Karpas-422 (cell line): ENCODE results near the genes PPP1R10 and MDC1.

- PRO-cap, result no peak
- RAMPAGE, long total RNA, result no peak
Measured at GRCh38 chr6:30342274-30343011, 2.5 kb upstream of the RPP21 start.

GRCh38 chr6:30562310-30562767, 5.2 kb downstream of the PRR3 start:
- PRO-cap, result no peak
- RAMPAGE, long total RNA, result no peak

DNA sequence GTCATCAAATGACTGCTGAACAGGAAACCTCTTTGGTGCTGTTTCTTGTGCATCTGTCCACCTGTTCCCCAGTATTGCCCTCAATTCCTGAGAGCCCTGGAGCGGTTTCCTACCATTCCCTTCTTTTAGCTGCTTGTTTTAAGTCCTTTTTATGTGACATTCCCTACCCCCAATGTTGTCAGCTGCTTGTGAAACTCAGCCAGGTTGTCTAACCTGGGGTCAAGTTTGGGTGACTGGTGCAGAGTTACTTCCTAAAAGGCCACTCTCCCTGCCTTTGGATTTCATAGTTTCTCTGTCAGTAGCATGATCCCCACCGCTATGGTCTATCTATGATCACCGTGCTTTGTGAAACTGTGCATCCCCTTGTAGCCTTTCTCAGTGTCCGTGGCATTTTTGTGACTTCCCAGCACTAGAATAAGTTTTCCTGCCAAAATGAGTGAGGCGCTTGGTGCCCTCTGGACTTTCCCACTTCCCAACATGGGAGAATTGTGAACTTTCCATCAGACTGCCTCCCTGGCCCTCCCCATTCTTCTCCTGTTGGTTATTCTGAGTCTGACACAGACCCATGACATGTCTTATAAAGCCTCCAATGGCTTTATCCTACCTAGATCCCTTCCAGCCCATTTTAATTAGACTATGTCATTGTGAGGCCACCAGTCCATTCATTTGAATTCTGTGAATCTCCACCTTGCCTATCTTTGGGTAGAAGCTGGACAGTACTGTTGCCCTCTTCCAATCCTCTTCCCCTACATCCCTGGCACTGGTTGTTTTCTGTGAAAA, 5.9 kb downstream of the PRR3 start:
- PRO-cap, result no peak
- RAMPAGE, long total RNA, result no peak

- PRO-cap, result no peak
- RAMPAGE, long total RNA, result no peak
Measured at GRCh38 chr6:30577641-30578141, 6.4 kb downstream of the ABCF1 start.

DNA sequence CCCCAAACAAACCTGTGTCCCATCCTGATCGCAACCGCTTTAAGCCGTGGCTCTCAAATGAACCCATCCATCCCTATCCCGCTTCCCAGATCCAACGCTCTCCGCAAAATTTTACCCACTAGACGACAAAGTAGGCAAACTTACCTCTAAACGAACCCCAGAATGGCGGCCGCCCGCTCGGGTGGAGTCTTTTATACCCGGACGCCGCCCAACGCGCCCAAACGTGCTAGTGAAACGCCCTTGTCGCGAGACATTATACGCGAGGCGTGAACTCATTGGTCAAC, at the start of gene PPP1R10:
Gene PPP1R10 (minus strand): TSS at position 164 of the 284 bp plus-strand sequence.
- PRO-cap, result unidirectional peak, minus-strand start at position 164 of the sequence; unidirectional peak, minus-strand start at position 228 of the sequence
- RAMPAGE, long total RNA, result no peak

DNA sequence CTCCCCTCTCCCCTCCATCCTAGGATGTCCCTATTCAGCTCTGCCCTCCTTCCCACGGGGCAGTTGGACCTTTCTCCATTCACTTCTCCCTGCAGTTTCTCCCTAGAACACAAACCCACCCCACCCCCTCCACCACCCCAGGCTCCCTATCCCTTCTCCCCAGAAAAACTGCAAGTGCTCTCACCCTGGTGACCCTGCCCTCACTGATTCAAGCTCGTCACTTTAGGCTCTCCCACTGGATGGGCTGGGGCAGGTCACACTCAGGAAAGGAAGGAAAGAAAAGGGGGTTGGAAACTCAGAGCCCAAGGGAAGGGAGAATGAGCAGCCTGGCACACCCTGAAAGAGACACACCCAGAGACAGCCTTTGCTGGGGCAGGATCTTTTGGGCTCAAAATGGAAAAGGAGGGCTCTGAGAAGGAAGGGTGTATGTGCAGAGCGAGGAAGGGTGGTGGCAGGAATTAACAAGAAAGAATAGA, 2.6 kb downstream of the PPP1R18 start:
- PRO-cap, result no peak
- RAMPAGE, long total RNA, result no peak

GRCh38 chr6:30684309-30685305, 1.8 kb downstream of the PPP1R18 start:
- PRO-cap, result no peak
- RAMPAGE, long total RNA, result start-site peak on the minus strand at chr6:30684441-30684717, 43 and 40 reads in 2 replicates

DNA sequence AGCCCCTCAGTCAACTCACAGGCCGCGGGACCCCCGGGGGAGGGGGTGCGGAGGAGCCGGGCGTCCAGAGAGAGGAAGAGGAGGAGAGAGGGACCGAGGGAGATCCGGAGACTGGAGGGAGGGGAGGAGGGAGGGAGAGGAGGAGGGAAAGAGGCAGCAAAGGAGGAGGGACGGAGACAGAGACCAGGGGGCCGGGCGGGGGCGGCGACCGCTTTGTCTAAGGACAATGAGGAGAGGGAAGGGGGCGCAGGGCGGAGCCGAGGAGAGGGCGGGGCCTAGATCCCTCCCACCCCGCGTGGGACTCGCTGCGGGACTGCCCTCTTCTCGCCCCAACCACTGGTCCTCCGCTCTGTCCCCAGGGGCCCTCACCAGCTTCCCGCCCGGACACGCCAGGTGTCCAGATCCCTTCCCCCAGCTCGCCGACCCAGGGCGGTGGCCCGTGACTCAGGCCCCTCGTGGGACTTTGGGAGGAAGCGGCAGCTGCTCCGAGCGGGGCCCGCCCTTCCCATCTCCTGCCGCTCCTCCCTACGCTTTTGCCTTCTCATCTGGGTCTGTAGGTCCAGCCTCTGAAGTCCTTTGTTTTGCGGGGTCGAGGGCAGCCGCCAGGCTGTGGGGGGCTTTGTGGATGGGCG, 766 bp upstream of the PPP1R18 start:
- PRO-cap, result bidirectional peak, plus-strand start at position 571 of the sequence, minus-strand start at position 338 of the sequence
- RAMPAGE, long total RNA, result no peak

GRCh38 chr6:30712417-30712968, 4.6 kb downstream of the MDC1 start:
- PRO-cap, result no peak
- RAMPAGE, long total RNA, result no peak

DNA sequence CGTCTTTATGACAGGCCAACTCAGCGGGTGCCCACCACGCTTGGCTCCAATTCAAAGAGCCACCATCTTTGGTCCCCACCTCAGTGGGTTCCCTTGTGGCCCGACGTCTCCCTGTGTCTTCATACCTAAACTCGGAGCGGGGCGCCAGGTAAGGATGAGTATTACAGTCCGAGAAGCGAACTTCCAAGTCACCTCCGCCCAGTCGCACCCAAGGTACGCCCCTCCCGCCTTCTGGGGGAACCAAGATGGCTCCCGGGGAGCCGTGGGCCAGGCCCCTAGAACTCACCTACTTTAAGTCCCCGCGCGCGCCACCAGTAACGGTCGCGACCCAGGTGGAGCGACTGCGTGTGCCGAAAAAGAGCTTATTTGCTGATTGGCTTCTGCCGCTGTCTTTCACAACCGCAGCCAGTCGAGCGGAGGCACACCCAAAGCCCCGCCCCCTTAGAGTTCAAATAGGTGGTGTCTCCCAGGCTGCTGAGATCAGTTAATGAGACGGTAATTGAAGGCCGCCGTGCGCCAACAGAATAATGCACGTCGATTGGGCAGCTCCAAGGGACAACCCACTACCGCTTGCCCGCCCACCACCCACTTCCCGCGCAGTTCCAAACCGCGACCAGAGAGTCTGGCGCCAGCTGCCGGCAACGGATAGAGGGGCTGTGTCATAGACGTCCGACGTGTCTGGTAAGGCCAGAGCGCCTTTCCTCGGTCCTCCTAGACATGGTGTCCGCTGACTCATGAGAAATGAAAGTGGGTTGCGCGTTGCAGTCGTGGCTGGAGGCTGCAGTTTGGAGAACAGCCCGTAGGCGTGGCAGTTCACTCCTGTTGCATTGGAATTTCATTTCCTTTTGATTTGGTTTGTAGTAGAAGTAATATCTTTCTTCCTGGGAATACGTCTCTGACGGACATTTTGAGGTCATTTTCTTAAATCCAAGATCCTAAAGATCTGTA, at the start of gene MDC1:
Gene MDC1 (minus strand): TSS at position 323 of the 948 bp plus-strand sequence.
- PRO-cap, result bidirectional peak, plus-strand start at position 128 of the sequence, minus-strand start at position 133 of the sequence; bidirectional peak, plus-strand start at position 477 of the sequence, minus-strand start at position 293 of the sequence
- RAMPAGE, long total RNA, result no peak

- PRO-cap, result no peak
- RAMPAGE, long total RNA, result no peak
Measured at GRCh38 chr6:30723433-30724021, 3.4 kb downstream of the TUBB start.

GRCh38 chr6:30747944-30748806, 3.8 kb upstream of the IER3 start:
- PRO-cap, result no peak
- RAMPAGE, long total RNA, result no peak

DNA sequence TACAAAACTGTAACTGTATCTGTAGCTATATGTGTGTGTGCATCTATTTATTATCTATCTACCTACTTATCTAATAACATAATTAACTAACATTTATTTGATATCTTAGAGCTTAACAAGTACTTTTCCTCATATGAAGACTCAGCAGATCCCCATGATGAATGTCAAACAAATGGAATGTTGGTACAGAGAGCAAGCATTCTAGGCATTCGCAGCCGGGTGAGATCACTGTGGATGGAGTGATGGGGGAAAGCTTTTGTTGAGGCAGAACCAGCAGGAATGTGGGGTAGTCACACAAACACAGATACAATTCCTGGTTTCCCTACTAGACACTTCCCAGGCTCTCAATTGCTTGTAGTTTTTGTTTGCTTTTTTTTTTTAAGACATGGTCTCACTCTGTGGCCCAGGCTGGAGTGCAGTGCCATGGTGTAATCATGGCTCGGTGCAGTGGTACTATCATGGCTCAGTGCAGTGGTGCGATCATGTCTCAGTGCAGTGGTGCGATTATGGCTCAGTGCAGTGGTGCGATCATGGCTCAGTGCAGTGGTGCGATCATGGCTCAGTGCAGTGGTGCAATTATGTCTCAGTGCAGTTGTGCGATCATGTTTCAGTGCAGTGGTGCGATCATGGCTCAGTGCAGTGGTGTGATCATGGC, 15.2 kb upstream of the IER3 start:
- PRO-cap, result no peak
- RAMPAGE, long total RNA, result no peak

GRCh38 chr6:30809325-30809662, 64.9 kb upstream of the IER3 start:
- PRO-cap, result no peak
- RAMPAGE, long total RNA, result no peak

DNA sequence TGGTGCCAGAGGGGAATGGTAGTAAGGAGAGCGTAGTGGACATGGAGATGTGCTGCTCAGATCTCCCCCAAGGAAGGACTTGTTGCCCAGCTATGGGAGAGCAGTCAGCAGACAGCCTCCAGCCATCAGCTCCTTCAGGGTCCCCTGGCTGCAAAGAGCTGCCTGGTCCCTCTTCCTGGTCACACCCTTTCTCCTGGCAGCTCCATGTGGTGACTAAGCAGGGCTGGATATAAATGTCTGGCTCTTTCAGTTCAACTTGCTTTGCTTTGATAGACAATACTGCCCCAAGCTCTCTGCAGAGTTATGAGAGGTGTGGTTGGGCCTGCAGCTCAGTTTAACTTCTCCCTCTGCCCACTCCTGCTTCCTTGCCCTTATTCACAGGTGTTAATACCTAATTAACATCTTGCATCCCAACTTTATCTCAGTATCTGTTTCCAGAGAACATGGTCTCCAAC, 64.1 kb upstream of the DDR1 start:
- PRO-cap, result no peak
- RAMPAGE, long total RNA, result no peak

- PRO-cap, result no peak
- RAMPAGE, long total RNA, result no peak
Measured at GRCh38 chr6:30834393-30835011, 49.8 kb upstream of the DDR1 start.

GRCh38 chr6:30838306-30838866, 45.9 kb upstream of the DDR1 start:
- PRO-cap, result no peak
- RAMPAGE, long total RNA, result no peak

DNA sequence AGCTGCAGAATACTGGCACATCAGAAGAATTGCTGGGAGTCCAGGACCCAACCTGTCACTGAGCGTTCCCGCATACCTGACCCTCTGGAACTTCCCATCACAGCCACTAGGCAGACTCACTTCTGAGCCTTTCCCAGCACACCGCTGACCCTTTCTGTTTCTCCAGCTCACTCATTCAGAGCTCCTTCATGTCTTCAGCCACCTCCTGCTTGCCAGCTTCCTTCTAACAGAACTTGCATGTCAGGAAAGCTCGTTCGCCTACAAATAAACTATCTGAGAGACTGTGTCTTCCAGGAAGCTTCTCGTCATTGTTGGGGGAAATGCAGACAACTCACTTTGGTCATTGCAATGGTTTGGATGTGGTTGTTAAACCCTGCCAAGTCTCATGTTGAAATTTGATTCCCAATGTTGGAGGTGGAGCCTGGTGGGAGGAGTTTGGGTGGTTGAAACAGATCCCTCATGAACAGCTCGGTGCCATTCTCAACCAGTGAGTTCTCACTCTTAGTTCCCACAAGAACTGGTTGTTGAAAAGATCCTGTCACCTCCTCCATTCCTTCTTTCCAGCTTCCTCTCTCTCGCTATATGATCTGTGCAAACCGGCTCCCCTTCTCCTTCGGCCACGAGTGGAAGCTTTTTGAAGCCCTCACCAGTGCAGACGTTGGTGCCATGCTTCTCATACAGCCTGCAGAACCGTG, 1.5 kb upstream of the MUC21 start:
- PRO-cap, result no peak
- RAMPAGE, long total RNA, result no peak

GRCh38 chr6:31202177-31202614, 31.7 kb upstream of the POU5F1 start:
- PRO-cap, result no peak
- RAMPAGE, long total RNA, result no peak

GRCh38 chr6:31268083-31268568, 3.8 kb downstream of the HLA-C start:
- PRO-cap, result no peak
- RAMPAGE, long total RNA, result no peak